ENCODE results near the genes PSG4, LYPD3, SRRM5, ZNF222, ZNF285 and BCL3.

DNA sequence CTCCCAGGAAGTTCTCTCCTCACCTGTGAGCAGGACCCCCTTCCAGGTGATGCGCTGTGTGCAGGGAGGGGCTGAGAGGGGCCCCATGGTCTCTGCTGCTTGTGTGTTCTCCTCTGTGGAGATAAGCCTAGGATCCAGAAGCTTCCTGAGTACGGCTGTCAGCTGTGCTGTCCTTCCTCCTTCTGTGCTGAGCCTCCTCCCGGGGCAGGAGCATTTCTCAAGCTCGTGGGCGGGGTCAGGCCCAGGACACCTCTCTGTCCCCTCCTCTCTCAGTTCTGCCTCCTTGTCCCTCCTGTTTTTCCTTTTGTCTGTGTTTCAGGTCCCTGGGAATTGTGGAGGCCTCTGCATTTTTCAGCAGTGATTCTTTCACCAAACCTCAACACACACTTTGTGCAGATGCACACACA is at the start of gene PSG4:
PSG4 (minus strand) TSS at position 189 of the 407 bp plus-strand sequence.
- RRBS, result no CpG with 5 or more reads among the region's 5 CpGs

DNA sequence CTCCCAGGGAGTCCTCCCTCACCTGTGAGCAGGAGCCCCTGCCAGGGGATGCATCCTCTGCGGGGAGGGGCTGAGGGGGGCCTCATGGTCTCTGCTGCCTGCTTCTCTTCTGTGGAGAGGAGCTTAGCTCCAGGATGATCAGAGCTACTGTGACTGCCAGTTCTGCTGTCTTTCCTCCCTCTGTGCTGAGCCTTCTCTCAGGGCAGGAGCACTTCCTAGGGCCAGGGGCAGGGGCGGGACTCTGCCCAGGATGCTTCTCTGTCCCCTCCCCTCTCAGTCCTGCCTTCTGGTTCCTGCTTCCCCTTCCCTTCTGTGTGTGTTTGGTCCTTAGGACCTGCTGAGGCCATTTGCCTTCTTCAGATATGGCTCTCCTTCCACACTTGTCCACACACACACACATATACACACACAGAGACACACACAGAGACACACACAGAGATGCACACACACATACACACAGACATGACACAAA is 22.1 kb upstream of the CD177 start:
- RRBS, result no CpG with 5 or more reads among the region's 2 CpGs

DNA sequence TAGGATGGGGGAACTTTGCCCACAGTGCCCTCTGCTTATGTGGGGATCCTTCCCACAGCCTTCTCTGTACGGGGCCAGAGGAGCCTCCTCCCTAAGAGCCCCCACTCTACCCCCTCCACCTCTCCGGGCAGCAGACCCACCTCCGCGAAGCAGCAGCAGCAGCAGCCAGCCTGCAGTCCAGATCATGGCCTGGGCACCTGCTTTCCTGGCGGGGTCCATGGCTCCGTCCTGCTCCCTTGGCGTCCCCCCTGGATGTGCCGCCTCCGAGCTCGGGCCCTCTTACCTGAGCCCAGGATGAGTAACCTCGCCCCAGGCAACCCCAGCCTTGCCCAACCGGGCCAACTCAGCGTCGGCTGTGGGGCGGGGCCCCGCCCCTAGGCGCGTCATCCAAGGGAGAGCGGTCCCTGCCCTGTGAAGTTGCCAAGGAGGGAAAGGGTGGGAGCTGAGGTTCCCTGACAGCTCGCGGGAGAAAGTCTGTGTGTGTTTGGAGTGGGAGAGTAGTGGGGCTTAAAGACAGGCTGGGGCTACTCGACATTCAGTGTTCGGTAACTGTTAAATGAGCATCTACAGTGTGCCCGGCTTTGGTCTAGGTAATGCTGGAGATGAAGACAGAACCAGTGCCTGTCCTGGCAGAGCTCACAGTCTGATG is at the start of gene LYPD3:
LYPD3 (minus strand) TSS at position 256 of the 649 bp plus-strand sequence.
- RRBS, result no CpG with 5 or more reads among the region's 24 CpGs

DNA sequence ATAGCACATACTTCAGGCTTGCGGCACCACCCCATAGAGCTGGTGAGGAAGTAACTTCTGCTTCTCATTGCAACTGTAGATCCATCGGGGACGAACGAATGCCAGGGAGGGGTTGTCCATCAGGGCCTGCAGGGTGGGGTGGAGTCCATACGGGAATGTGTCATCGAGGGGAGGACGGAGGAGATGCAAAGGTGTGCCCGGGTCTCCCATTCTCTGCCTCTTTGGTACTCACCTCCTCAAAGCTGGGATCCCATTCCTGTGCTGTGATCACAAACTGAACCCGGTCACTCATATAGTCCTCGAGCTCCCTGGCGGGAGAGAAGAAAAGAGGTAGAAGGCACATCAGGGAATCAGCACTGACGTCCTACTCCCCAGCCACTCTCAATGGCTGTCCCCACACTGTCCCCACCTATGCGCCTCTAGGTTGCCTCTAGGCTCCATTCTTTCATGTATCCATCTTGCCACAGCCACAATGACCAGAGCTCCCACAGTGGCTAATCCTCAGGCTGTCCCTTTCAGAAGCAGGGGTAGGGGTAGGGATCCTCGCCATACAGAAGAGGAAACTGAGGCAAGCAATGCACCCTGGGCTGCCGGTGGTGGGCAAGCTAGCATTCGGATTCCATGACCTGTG is 10.5 kb downstream of the ZNF575 start:
- RRBS, result over 99% methylated on average over 2 of the region's 16 CpGs

- RRBS, result no CpG with 5 or more reads among the region's 9 CpGs
Measured at GRCh38 chr19:43581366-43581940, 5.9 kb downstream of the PINLYP start.

GRCh38 chr19:43586774-43587564 is 9.0 kb downstream of the IRGQ start:
- RRBS, result no CpG with 5 or more reads among the region's 4 CpGs

- RRBS, result no CpG with 5 or more reads among the region's 6 CpGs
Measured at GRCh38 chr19:43611913-43612305, at the start of gene SRRM5. Gene SRRM5, plus strand, starts transcription at chr19:43612088.

DNA sequence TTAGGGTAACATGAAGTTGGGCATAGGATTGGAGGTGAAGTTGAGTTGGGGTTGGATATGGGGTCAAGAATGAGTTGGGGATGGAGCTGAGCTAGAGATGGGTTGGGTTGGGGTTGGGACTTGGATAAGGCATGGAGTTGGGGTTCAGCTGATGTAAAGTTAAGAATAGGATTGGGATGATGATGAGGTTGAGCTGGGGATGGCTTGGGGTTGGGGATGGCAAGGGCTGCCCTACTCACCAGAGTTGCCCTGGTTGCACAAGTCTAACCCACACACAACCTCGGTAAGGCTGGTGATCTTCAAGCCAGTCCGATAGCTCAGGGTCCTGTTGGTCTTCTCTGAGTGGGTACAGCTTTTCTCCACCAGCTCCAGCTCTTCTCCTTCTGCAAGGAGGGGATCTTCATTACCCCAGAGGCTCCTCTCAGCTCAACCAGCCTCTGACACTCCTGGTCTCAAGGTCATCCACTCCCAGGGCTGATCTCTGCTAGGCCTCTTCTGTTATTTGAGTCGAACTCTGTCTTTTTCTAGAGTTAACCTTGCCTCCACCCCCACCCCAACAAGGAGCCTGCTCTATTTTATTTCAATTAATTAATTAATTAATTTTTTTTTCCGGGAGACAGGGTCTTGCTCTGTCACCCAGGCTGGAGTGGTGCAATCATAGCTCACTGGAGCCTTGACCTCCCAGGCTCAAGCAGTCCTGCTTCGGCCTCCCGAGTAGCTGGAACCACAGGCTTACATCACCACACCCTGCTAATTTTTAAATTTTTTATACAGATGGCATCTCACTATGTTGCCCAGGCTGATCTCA is 4.7 kb downstream of the PLAUR start:
- RRBS, result no CpG with 5 or more reads among the region's 6 CpGs

DNA sequence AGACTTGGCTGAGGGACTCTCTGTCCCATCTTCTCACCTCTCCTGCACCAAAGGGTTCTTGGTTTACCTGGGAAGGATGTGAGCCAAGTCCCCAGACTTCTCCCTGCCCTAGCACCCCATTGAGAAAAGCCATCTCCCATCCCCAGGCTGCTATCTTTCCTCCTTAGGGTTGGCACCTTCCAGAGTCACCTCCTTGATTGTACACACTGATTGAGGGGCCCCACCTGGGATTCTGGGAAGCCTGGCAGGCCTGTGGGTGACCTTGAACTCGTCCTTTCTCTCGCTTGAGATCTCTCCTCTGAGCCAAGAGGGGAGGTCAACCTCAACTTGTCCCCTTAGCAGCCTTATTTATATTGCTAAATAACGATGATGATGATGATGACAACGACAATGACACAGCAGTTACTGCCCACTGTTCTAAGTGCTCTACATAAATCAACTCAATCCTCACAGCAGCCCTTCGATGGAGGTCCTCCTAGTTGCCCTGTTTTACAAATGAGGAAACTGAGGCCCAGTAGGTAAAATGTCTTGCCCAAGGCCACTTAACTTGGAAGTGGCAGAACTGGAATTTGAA is 13.2 kb upstream of the PLAUR start:
- RRBS, result no CpG with 5 or more reads among the region's 5 CpGs

GRCh38 chr19:43739347-43739701 is 15.4 kb downstream of the SMG9 start:
- RRBS, result no CpG with 5 or more reads among the region's 9 CpGs

DNA sequence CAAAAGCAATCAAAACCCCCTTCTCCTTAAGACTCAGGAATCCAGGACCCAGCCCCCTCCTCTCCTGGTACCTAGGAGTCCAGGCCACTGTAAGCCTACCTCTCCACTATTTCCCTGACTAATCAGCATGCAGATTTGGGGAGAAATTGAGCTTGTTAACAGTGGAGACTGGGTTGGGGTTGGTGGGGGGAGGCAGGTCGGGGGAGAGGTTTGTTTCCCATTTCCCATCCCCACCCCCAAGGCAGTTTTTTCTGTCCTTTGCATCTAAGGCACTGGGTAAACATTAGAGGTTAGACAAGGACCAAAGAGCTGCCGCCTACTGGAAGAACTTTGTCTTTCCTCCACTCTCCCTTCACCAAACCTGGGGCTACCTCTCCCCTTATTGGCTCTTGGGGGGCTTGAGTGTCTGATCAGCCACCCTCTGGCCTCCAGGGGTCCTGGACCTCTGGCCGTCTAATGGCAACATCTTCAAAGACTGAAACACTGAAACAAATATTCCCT is 971 bp downstream of the KCNN4 start:
- RRBS, result no CpG with 5 or more reads among the region's 3 CpGs

- RRBS, result no CpG with 5 or more reads among the region's 48 CpGs
Measured at GRCh38 chr19:44024894-44026251, at the start of gene ZNF222. Gene ZNF222, plus strand, starts transcription at chr19:44025379.

DNA sequence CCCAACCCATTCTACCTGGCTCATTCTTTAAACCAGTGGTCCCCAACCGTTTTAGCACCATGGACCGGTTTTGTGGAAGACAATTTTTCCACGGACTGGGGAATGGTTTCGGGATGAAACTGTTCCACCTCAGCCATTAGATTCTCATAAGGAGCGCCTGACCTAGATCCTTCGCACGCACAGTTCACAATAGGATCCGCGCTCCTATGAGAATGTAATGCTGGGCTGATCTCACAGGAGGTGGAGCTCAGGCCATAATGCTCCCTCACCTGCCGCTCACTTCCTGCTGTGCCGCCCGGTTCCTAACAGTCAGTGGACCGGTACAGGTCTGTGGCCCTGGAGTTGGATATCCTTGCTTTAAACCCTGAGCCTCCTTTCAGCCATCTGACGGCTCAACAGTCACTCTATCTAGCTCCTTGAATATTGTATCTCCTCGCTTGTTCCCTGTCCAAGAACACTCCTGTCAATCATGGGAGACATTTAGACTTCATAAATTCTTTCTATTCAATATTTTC is 719 bp upstream of the ZNF223 start:
- RRBS, result no CpG with 5 or more reads among the region's 15 CpGs

DNA sequence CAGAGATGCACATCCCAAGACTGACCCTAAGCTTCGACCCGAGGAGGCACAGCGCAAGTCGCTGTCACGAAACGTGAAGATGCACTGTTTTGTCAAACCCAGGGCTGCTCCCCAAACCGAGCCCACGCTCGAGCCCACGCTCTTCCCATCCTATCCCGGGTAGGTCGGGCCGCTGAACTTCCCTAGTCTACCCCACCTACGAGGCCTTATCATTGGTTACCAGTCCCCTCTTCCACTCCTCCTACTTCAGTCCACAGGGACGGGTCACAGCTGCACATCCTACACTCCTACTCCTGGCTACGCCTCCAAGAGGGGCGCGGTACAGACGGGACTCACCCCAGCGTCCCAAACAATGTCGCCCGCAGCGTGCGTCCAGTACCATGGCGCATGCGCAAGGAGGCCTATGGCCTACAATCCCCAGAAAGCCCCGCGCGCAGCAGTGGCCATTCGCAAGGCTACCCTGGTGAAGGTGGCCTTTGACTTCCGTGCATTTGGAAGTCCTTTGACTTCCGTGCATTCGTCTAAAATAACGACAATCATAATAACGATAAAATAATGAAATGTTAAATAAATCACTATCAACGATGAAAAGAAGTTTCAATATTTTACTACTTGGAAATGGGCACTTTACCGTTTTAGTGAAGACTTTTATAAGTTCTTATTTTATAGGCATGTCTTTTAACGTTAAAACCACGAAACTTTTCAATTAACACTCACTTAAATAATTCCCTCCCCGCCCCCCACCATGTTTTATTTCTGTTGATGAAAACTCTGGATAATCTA is at the start of gene ZNF285:
ZNF285 (minus strand) TSS at position 377 of the 783 bp plus-strand sequence.
- RRBS, result no CpG with 5 or more reads among the region's 40 CpGs

DNA sequence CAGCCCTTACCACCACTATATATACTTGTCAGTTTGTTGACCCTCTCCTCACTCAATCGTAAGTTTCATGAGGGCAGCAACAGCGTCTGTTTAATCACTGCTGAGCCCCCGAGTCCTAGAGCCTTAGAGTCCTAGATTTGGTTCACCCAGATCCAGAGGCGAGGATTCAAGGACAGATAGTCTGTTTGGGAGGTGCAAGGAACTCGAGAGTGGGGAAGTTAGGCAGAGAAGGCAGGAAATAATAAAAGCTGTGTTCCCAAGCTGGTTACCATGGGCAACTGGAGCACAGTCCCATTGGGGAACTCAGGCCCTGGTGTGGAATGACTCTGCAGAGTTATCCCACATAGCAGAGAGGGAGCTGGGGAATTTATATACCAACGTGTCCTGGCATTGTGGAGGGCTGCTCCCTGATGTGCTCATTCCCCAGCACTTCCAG is 9.7 kb downstream of the IGSF23 start:
- RRBS, result no CpG with 5 or more reads among the region's 6 CpGs

DNA sequence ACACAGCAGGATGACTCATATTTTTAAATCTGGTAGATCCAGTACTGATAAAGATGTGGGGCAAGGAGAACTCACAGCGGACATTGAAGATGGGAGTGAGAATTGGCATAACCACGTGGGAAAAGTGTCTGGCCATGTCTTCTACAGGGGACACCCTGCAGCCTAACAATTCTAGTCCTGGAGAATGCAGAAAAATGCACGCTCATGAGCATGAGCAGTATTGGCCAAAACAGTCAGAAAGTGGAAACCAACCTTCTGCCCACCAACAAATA is 13.5 kb upstream of the BCL3 start:
- RRBS, result no CpG with 5 or more reads among the region's 3 CpGs

- RRBS, result no CpG with 5 or more reads among the region's 9 CpGs
Measured at GRCh38 chr19:44747052-44747302, 1.5 kb upstream of the BCL3 start.

- RRBS, result 1% methylated on average over 8 of the region's 18 CpGs
Measured at GRCh38 chr19:44747303-44747630, 1.2 kb upstream of the BCL3 start.

GRCh38 chr19:44748360-44748829 is at the start of gene BCL3:
Gene BCL3, plus strand, starts transcription at chr19:44748708.
- RRBS, result 2% methylated on average over 12 of the region's 48 CpGs

GRCh38 chr19:44749785-44750086 is 1.2 kb downstream of the BCL3 start:
- RRBS, result no CpG with 5 or more reads among the region's 4 CpGs

Measured in choroid plexus epithelial cell (primary cell).